Fibroblast of the aortic adventitia (primary cell): ENCODE data around the genes CTPS1 and GUCA2A.

DNA sequence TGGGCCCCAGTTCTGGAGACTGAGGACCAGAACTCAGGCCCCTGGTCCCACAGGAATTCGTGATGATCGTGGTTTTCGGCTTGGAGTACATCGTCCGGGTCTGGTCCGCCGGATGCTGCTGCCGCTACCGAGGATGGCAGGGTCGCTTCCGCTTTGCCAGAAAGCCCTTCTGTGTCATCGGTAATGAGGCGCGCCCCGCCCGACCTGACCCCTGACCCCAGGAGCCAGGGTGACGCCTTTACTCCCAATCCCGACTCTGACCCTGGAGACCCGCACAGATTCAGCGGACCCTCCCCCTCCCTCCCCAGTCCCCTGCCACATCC is 34.5 kb downstream of the KCNQ4 start:
- CAGE, long polyA plus RNA, result no peak

DNA sequence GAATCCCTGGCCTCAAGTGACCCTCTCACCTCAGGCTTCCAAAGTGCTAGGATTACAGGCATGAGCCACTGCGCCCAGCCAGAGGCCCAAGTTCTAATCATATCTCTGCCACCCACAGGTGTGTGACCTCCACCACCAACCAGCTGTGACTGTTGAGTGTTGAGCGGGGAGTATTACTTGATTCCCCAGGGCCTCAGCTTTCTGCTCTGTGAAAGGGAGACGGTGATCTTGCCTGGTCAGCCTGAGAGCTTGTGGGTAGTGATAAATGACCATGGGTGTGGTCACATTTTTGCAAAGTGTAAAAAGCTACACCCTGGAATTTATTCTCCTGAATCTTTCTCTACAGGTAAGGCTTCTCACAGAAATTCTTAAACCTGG is 1.9 kb upstream of the CITED4 start:
- CAGE, long polyA plus RNA, result no peak

DNA sequence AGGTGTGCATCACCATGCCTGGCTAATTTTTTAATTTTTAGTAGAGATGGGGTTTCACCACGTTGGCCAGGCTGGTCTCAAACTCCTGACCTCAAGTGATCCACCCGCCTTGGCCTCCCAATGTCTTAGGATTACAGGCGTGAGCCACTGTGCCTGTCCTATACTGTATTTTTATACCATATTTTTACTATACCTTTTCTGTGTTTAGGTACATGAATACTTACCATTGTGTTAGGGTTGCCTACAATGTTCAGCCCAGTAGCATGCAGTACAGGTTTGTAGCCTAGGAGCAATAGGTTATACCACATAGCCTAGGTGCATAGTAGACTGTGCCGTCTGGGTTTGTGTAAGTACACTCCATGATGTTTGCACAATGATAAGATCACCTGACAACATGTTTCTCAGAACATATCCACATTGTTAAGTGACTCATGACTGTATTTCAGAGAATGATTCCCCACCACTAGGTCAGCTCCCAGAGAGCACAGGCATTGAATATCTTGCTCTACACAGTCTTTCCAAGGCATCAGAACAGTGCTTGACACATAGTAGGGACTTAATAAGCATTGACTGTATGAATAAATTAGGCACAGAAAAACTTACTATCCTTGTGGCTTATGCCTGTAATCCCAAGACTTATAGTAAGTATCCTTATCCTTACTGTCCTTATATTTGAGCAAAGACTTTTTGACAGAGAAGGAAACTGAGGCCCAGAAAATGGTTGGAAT is 6.1 kb upstream of the CITED4 start:
- CAGE, long polyA plus RNA, result no peak

GRCh38 chr1:40899282-40899988 is 37.3 kb upstream of the CITED4 start:
- CAGE, long polyA plus RNA, result no peak

- CAGE, long polyA plus RNA, result no peak
These were observed 57.4 kb upstream of the CITED4 start for GRCh38 chr1:40919410-40920072.

- CAGE, long polyA plus RNA, result no peak
These were observed 56.7 kb upstream of the CTPS1 start for GRCh38 chr1:40922782-40923308.

- CAGE, long polyA plus RNA, result no peak
These were observed at the start of gene CTPS1 for GRCh38 chr1:40979136-40980135. CTPS1 (plus strand) TSS chr1:40979696.

- CAGE, long polyA plus RNA, result no peak
These were observed 17.7 kb downstream of the CTPS1 start for GRCh38 chr1:40997032-40997816.

DNA sequence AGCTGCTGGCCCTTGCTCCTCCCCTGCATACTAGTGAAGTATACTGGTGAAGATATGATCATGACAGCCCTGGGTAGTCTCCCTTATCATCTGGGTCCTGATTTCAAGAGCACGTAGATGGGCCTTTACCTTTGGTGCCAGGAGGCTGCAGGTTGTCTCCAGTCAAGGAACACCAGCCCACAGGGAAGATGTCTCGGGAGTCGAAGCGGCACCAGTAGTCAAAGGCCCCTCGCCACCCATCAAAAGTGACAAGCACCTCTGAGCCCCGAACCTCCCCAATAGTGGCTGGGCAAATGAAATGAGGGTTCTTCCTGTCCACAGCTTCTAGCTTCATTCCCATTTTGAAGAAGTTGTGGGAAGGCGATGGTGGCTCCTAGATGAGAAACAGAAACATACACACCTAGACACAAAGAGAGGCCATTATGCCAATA is 91.6 kb upstream of the SLFNL1 start:
- CAGE, long polyA plus RNA, result no peak

DNA sequence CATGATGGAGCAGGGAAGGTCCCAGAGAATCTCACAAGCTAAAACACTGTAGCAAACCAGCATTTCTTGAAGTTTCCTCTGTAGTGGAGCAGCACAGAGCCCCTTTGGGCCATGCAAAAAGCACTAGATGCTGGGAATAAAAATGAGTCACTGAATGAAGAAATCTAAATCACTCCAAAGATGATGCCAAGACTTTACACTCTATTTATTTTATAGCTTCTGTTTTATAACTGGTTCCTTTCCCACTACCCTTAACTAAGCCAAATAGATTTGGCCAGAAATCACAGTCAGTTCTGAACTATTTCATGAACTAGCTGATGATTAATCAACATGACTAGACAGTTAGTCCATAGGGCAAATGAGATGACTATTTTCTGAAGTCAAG is 89.5 kb downstream of the SCMH1 start:
- CAGE, long polyA plus RNA, result no peak

DNA sequence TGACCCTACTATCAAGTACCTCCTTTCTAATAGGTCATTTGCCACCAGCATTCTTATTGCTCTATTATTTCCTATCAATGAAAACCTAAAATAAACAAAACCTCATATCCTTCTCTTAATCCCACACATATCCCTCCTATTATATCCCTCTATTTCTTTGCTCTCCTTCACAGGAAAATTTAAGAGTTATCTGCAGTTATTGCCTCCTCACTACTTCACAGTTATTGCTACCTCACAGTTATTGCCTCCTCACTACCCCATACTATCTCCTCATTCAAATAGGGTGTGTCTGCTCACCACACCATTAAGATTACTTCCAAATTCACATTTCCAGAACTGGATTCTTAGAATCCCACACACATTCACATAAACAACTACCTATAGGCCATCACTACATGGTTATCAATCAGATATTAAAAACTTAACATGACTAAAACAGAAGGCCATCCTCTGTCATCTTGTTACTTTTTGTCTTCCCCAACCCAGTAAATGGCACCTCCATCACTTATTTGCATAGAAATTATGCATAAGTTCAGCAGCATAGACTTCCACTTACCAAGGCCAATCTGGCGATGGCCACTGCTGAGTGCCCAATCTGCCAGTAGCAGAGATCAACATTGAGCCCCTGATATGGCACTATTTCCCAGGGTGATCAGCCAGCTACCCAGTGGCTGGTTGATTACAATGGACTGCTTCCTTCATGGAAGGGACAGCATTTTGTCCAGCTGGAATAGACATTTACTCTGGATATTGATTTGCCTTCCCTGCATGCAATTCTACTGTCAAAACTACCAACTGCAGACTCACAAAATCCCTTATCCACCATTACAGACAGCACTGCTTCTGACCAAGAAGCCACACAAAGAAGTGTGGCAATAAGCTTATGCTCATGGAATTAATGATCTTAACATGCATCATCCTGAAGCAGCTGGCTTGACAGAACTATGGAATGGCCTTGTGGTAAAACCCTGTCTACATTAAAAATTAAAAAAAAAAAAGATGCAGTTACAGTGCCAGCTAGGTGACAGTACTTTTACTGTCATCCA is 71.2 kb downstream of the SCMH1 start:
- CAGE, long polyA plus RNA, result no peak

GRCh38 chr1:41238376-41239282 is 3.5 kb downstream of the SCMH1 start:
- CAGE, long polyA plus RNA, result no peak

- CAGE, long polyA plus RNA, result no peak
These were observed 2.0 kb downstream of the SCMH1 start for GRCh38 chr1:41239930-41240618.

GRCh38 chr1:41362129-41362419 is 120.0 kb upstream of the SCMH1 start:
- CAGE, long polyA plus RNA, result no peak

GRCh38 chr1:41482127-41483011 is 2.1 kb downstream of the EDN2 start:
- CAGE, long polyA plus RNA, result no peak

GRCh38 chr1:41649852-41650562 is 165.5 kb upstream of the EDN2 start:
- CAGE, long polyA plus RNA, result no peak

DNA sequence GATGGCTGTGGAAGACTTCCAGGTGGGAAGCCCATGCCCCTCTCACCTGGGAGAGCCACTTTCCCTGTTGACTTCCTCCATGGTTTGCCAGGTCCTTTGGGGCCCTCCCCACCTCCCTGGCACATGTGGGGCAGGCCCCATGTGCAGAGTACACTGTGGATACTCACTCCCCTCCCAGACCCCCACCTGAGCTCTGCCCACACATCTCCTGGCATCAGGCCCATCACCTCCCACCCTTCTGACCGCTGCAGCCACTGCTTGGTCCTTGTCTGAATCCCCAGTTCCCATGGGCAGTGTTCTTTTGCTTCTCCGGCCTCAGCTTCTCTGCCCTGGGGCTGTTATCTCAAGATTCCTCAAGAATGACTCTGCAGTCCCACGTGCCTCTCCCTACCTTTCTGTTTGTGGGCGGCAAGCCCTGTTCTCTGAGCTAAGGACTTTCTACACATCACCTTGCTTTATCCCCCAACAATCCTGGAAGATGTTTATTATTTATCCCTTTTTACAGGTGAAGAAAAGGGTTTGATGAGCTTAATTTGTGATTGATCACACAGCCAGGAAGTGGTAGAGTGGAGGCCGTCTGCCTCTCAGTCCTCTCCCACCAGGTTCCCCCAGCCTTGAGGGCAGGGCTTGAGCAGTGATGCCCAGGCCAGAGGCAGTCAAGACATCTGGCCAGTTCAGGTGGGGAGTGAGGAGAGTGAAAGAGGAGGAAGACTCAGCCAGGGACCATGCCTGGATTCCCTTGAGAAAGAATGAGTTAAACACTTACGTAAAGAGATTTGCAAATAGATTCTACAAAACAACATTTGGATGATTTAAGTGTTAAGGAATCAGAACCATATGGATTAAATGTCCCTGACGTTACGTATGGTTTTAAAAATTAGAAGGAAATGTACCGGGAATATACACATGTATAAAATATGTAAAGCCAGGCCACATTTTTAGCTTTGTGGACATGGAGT is 187.9 kb upstream of the EDN2 start:
- CAGE, long polyA plus RNA, result no peak

DNA sequence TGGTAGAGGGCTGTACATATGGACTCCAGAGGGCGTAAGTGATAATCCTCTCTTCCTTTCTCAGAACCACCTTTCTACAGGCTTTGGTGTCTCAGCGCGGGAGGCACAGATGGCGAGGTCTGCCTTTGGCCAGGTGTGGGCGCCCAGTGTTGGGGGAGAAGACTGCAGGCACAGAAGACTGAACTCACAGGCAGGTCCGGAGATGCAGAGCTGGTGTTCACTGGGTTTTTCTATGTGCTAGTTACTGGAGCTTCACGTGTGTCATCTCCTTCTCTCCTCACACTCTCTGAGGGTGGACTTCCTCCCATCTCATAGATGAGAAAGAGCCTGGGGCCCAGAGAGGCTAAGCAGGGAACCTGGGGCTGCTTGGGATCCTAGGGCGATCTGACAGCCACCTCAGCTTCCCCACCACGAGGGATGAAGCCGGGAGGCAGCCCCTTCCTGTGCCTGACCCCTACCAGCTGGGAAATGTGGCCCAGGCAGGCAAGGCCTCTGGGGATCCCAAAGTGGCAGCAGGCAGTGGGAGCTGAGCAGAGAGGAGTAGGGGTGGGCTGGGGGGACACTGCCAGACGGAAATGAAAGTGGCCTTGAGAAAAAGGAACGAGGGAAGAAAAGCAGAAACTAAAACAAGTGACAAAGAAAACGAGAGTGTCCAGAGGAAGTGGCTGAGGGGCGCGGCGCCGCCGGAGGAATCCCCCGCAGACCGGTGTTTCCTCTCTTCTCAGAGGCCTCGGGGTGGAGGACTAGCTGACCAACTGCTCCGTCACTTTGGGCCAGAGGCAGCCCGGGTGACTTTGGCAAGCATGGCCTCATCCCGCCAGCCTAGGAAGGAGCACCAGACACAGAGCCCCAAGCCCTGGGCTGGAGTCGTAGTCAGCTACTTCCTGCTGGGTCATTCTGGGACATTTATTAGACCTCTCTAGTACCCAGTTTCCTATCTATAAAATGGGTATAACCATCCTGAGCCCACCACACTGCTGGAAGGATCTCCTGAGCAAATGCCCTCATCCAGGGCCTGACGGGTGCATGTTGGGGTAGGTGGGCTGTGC is 191.5 kb downstream of the HIVEP3 start:
- CAGE, long polyA plus RNA, result no peak

DNA sequence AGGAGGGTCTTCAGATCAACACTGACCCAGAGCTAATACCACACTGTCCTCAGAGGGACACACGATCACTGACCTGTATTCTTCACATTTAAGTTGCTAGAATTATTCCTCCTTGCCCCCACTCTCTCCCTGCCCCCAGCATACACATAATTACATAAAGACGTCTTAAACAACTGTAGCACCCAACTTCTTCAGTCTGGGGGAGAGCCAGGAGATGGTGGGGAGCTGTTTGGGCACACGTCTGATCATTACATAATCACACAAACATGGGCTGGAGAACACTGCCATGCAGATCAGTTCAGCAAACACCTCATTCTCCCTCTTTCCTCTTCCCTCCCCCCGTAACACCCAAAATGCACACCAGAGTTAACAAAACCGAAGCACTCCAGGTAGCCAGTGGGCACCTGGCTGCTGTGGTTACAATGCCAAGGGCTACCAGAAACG is 1.7 kb downstream of the HIVEP3 start:
- CAGE, long polyA plus RNA, result no peak

DNA sequence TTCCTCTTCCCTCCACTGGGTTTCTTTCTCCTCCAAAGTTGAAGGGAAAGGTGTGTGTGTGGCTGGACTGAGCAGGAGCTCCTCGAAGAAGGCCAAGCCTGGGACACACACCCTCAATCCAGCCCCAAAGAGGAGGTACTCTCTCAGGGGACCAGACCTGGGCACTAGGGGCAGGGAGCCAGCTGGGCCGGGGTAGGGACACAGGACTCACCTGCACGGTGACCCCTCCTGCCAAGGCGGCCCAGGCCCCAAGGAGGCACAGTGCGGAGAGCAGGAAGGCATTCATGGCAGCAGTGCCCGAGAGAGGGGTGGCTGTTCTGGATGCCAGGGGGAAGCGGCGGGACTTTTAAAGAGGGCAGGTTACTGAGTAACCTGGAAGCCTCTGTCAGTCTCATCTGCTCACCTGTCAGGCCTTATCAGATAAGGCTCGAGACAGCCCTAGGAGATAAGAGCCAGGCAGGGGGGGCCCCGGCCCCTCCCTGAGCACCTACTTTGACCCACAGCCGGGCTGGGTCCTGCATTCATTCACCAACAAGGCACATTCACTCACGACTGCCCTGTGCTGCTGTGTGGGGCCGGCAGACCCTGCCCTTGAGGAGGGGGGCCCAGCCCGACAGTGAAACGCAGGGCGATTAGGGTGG is at the start of gene GUCA2A:
TSS of gene GUCA2A (minus strand) at position 319 of the 641 bp plus-strand sequence.
- CAGE, long polyA plus RNA, result no peak